Neural cell (in vitro differentiated cells): Measurements from ENCODE around the gene PANX2.

- RAMPAGE, long total RNA, result no peak
Measured at GRCh38 chr22:49017331-49018088, 528.2 kb downstream of the TAFA5 start.

GRCh38 chr22:49450167-49450644 lies 377.5 kb downstream of the BRD1 start:
- RAMPAGE, long total RNA, result no peak

DNA sequence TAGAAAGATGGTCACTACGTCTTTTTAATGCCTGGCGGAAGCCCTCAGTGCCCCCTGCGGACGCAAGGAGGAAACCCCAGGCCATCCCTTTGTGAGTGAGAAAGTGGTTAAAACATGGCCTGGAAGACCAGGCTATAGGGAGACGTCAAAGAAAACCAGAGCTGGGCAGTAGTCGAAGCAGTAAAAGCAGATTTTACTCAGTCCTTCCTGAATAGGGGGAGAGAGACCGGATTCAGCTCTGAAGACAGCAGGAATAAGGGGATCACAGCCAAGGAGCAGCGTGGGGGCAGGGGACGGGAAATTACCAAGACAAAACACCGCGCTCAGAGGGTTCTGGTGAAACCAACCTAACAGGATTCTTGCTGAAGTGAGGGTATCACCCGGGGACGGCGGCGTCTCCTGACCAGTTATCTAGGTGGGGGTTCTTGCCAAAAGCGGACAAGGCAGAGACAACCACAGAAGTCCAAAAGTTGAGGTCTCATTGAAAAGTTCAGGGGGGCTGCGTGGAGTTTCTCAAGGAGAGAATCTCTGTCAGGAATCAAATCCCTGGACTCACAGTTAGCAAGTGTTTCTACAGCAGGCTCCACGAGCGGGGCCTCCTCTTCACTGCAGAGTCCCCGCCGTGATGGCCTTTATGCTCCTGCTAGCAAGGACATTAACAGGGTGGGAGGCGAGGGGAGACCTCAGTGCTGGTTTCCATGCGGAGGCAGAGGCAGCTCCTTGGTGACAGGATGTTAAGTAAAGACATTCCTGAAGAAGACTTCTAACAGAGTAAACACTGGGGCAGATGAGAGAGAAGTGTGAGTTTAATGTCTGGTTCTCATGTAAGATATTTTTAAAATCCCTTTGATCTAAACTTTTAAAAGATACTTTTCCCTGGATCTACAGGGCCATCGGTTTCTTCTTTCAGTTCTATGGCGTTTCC lies 291.0 kb downstream of the BRD1 start:
- RAMPAGE, long total RNA, result no peak

GRCh38 chr22:49607047-49607785 lies 220.5 kb downstream of the BRD1 start:
- RAMPAGE, long total RNA, result no peak

- RAMPAGE, long total RNA, result no peak
Measured at GRCh38 chr22:49632049-49632978, 195.4 kb downstream of the BRD1 start.

DNA sequence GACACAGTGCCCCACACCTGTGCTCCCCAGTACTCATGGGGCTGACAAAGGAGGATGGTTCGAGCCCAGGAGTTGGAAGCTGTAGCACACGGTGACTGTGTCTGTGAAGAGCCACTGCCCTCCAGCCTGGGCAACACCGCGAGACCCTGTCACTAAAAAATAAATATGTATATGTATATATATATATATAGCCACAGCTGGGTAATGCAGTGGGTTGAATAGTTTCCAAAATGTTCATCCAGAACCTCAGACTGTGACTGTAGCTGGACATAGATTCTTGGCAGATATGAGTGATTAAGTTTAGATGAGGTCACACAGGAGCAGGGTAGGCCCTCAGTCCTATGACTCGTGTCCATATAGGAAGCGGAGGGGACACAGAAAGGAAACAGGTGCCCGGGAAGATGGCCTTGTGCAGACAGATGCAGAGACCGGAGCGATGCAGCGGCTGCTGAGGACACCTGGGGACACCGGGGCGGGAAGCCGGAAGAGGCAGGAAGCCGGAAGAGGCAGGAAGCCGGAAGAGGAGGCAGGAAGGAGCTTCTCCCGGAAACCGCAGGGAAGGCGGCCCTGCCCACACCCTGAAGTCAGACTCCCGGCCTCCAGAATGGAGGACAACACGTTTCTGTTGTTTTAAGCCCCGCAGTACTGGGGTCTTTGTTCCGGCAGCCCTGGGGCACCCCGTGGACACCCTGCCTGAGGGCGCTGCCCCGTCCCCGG lies 103.8 kb downstream of the BRD1 start:
- RAMPAGE, long total RNA, result no peak

GRCh38 chr22:49724745-49725304 lies 102.8 kb downstream of the BRD1 start:
- RAMPAGE, long total RNA, result no peak

DNA sequence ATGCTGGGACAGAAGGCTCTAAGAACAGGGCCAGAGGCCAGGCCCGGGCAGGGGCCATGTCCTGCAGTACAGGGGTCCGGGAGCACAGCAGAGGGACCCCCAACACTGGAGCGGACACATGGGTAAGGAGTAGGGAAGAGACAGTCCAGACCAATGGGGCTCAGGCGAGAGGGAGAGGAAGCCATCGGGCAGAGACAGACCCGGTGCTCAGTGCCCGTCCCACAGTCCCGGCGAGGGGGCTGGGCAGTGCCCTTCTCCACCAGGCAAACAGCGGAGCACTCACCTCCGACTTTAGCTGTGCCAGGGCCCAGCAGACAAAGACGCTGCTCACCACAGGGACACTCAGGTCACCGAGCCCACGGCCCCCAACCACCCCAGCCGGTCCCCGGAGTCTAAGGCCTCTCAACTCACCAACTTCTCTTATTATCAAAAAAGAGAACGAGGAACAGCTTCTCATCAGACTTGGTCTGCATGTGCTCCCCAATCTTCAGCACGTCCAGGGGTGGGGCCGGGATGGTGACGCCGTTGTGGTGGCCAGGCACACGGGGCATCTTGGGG lies 52.4 kb downstream of the BRD1 start:
- RAMPAGE, long total RNA, result no peak

- RAMPAGE, long total RNA, result no peak
Measured at GRCh38 chr22:49775964-49776487, 51.6 kb downstream of the BRD1 start.

GRCh38 chr22:49849277-49849653 lies 4.4 kb upstream of the ZBED4 start:
- RAMPAGE, long total RNA, result no peak

DNA sequence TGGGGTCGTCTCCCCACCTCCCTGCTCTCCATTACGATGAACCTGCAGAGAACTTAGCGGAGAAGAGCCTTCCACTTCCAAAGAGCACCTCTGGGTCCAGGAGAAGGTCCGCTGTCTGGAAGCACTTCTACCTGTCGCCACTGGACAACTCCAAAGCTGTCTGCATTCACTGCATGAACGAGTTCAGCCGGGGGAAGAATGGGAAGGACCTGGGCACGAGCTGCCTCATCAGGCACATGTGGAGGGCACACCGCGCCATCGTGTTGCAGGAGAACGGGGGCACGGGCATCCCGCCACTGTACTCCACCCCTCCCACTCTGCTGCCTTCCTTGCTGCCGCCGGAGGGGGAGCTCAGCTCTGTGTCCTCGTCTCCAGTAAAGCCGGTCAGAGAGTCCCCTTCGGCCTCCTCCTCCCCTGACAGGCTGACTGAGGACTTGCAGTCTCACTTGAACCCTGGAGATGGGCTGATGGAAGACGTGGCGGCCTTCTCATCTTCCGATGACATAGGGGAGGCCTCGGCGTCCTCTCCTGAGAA lies 30.8 kb downstream of the ZBED4 start:
- RAMPAGE, long total RNA, result no peak

- RAMPAGE, long total RNA, result no peak
Measured at GRCh38 chr22:49933849-49934909, 15.7 kb downstream of the CRELD2 start.

- RAMPAGE, long total RNA, result no peak
Measured at GRCh38 chr22:49934910-49935592, 16.6 kb downstream of the CRELD2 start.

GRCh38 chr22:49937623-49938595 lies 19.5 kb downstream of the CRELD2 start:
- RAMPAGE, long total RNA, result no peak

- RAMPAGE, long total RNA, result no peak
Measured at GRCh38 chr22:49952969-49953908, 7.3 kb upstream of the PIM3 start.

GRCh38 chr22:49959550-49960387 lies 803 bp upstream of the PIM3 start:
- RAMPAGE, long total RNA, result no peak

- RAMPAGE, long total RNA, result no peak
Measured at GRCh38 chr22:49965789-49966309, 5.3 kb downstream of the PIM3 start.

- RAMPAGE, long total RNA, result no peak
Measured at GRCh38 chr22:49970727-49970964, 10.1 kb downstream of the PIM3 start.

DNA sequence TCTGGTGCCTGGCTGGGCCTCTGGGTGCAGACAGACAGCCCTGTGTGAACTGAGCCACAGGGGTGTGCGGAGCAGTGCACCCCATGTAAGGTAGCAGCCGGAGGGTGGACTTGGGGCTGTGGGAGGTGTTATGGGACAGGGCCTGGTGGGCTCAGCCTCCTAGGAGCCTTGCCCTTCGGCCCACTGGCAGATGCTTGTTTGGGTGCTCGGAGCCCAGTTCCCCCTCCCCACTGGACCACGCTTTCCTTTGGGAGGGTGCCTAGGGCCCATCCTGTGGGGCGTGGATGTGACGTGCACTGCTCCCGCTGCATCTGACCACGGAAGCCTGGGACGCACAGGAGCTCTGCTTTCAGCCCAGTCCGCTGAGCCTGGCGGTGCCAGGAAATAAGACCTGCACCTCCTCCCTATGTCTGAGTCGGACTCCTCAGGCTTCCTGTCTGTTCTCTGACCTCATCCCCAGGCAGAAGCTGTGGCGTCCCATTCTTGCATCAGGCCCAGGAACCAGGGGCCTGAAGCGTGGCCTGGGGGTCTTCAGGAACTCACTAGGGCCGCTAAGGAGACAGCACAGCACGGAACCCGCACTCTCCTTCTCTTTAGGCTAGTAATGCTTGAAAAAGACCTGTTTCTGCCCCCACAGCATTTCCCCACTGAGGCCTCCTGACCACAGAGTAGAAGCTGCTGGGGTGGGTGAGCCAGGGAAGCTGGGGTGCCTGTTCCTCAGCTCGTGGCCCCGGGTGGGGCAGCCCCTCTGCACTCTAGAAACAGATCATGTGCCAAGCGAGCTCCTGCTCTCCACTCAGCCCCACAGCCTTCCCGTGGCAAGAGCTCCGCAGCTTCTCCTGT lies 22.4 kb downstream of the MOV10L1 start:
- RAMPAGE, long total RNA, result no peak

DNA sequence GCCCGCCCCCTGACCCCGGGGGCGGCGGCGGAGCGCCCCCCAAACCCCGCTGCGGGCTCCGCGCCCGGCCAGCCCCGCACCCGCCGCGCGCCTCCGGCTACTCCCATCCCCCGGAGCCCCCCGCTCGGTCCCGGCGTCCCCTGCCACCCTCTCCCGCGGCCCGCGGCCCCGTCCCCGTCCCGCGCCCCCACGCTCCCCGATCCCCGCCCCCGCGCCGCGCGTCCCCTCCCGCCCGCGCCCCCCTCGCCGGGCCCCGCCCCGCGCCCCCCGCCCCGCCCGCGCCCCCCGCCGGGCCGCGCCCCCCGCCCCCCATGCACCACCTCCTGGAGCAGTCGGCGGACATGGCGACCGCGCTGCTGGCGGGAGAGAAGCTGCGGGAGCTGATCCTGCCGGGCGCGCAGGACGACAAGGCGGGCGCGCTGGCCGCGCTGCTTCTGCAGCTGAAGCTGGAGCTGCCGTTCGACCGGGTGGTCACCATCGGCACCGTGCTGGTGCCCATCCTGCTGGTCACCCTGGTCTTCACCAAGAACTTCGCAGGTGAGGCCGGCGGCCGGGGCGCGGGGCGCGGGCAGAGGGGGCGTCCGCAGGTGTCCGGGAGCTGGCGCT lies at the start of gene PANX2:
Gene PANX2, plus strand, starts transcription at position 312 of the 606 bp plus-strand sequence.
- RAMPAGE, long total RNA, result no peak